Melanocyte of skin (primary cell): ENCODE data around the gene PLPPR4.

DNA sequence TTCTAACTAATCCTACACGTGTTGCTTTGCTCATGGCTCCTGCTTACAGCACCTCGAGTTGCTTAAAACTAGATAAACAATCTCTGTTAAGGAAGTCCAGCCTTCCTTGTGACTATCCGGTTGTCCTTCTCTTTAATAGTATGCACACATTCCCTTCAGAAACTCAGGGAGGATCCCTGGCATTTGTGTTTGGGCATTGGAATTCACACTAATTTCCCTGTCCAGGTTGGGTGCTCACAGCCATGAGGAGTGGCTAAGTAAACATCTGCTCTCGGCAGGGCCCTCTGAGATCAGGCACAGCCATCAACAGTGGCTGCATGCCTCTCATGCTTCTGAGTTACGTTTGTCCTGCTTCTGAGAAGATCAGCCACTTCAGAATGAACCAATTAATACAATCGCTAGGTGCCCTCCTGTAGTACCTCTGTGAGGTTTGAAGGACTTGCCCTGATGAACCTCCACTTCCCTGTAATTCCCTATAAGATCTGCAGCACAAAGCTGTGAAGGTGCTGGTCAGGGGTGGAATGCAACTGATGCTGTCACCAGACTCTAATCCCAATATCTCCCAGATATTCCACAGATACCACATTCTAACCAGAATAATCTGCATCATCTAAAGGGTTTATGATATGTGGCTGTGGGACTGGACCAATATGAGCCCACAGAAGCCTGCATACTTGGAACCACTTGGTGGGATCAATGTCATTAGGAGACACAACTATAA lies 21.4 kb upstream of the F3 start:
- CAGE, long polyA plus RNA, 2 experiments: no peak in any of the 2 experiments

GRCh38 chr1:94579671-94580475 lies 38.3 kb upstream of the F3 start:
- CAGE, long polyA plus RNA, 2 experiments: no peak in any of the 2 experiments

DNA sequence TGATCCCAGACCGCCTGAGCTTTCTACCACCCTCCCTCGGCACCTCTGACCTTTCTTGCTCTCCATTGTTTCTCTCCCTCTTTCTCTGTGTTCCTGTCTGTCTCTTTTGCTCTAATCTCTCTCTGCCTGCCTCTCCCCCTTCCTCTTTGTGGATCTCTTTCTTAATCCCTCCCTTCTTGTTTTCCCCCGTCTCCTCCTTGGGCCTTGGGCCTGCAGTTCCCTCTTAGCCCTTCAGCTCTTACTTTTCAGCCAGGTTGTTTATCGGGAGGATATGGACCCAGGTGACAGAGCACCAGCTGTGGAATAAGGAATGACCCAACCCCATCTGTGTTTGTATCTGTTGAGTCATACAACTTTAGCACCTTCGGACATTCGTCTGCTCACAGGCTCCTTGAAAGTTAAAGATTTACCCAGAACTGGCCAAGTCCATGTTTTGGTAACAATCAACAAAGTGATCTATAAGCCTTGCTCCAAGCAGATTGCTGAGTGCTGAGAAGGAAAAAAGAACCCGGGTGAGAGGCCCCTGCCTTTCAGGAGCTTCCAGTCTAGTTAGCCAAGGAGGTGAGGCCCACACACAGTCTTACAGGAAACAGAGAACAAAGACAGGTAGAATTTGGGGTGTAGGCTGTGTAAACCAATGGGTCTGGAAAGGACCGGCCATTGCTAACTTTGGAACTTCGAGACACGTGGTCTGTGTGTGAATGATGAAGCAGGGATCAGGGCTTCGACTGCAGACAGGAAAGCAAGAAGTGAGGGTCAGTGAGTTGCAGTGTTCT lies 66.7 kb upstream of the F3 start:
- CAGE, long polyA plus RNA, 2 experiments: no peak in any of the 2 experiments

DNA sequence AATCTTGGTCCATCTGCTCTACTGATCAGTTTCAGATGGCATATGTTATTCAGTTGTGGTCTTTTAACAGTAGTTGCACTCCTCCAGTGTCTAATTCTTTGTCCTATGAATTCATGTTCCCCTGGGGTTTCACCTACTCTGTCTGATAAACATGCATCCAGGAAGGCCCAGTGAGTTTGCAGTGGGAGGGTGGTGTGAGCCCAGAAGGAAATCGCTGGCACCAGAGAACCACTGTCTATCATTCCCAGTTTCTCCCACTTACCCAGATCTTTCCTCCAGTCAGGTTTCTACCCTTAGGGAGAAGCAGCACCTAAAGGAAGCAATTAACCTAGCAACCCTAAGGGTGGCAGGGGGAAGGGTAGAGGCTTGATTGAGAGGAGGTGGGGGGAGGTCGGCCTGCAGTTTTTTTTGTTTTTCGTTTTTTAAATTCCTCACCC lies 932 bp upstream of the SLC44A3 start:
- CAGE, long polyA plus RNA, 2 experiments: no peak in any of the 2 experiments

GRCh38 chr1:94865327-94865647 lies 45.1 kb downstream of the SLC44A3 start:
- CAGE, long polyA plus RNA, 2 experiments: no peak in any of the 2 experiments

GRCh38 chr1:94900675-94900874 lies 26.3 kb downstream of the CNN3 start:
- CAGE, long polyA plus RNA, 2 experiments: no peak in any of the 2 experiments

DNA sequence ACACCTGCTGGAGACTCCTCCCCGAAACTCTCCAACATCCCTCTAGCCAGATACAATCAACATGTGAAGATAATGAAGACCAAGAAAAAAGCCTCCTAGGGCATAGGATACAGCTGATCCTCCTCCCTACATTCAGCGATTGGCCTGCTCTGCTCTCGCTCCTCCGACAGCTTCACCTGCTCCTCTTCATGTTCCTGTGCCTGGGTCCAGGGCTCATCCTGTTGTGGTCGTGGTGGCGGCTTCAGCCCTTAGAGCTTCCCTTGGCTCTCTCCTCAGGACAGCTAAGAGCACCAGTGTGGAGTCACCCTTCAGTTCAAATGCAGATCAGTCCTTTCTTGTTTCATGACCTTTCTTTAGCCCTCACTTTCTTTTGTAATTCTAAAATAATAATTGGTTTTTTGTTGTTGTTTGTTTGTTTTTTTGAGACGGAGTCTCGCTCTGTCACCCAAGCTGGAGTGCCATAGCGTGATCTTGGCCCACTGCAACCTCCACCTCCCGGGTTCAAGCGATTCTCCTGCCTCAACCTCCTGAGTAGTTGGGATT lies 18.7 kb downstream of the CNN3 start:
- CAGE, long polyA plus RNA, 2 experiments: no peak in any of the 2 experiments

- CAGE, long polyA plus RNA, 2 experiments: no peak in any of the 2 experiments
These were observed 35.7 kb upstream of the CNN3 start for GRCh38 chr1:94962418-94963215.

DNA sequence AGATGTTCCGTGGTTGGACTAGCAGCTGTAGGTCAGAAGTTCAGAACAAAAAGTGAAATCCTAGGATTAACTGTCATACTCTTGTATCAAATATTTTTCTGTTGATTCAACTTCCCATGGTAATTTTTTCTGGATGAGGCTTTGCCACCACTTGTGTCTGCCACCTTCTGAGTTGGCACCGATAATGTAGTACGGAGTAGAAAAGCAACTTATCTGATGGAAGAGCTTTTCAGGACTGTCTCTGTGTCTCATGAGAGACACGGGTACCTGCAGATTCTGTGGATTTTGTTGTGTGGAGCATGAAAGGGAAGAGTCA lies 44.6 kb upstream of the CNN3 start:
- CAGE, long polyA plus RNA, 2 experiments: no peak in any of the 2 experiments

DNA sequence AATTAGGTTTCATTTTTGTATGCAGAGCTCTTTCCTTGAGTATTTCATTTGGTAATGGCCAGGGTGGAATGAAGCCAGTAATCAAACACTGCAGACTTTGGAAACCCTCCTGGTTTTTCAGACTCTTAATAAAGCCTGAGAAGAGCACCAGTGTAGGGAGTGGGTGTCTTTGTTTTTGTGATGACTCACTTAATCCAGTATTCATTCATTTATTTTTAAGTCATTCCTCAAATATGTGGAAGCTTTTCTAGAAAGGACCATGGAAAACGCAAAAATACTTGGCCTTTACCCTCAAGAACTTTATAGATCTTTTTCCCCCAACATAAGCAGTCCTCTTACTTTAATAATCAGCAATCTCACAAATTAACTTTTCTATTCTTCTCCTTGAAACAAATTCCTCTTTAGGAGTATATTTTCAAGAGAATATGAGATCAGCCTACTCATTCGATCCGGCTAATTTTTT lies 49.0 kb downstream of the ALG14 start:
- CAGE, long polyA plus RNA, 2 experiments: no peak in any of the 2 experiments

DNA sequence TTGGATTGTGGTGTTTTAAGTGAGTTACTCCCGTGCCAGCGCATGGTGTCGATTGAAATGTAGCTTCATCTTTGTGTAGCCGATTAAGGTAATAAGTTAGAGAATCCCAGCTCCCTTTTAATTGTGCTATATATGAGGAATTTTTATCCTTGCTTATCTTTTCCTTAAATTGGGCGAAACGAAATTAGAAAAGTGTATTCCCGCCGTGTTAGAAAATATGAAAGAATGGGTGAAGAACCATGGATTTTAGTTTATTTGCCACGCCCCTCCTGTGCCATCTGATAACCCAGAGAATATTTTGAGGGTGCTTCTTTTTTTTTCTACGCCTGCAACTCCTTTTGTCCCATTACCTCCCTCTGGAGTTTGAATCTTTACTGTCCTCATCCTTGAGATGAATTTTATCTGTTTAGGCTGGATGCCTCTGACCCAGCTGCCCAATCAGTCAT lies 1.5 kb downstream of the TLCD4 start:
- CAGE, long polyA plus RNA, 2 experiments: no peak in any of the 2 experiments

GRCh38 chr1:95230785-95231267 lies 3.2 kb upstream of the RWDD3 start:
- CAGE, long polyA plus RNA, 2 experiments: no peak in any of the 2 experiments

DNA sequence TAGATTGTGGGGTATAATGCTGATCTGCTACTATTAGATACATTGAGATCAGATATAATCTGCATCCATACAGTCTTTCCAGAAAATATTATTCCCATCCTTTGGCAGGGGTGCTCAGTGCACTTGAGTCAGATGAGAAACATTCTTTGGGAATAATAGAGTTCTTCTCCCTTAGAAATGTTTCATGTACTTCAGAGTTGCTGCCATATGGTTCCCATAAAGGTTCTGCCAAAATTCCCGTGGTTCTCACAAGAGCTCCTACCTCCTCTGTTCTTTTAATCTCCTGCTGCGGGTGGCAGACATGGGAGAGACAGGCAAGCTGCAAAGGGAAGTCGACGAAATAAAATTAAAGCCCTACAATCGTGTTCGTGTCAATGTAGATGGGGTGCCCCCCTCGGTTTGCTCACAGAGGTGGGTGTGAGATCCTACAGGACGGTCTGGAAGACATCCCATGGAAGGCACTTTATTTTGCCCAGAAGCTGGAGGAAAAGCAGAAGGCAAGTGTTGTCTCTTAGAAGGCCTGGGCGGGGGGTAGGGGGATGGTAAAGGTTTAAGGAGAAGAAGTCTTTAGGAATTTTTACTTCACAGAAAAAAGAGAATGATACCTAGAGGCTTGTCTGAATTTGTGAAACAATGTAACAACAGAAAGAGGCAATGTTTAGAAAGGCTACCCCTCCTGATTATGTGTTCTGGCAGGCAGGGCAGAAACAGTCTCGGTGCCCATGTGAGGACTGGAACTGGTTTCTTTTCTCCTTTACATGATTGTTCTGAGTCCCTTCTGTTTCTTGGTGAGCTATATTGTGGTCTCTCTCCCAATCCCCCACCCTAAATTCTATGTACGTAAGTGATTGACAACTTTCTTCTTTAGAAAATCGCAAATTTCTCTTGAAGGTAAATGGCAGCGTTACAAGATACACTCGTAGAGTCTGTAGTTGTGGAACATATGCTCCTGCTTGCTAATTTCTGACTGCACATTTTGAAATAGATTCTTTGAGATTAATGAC lies 276.2 kb downstream of the RWDD3 start:
- CAGE, long polyA plus RNA, 2 experiments: no peak in any of the 2 experiments

DNA sequence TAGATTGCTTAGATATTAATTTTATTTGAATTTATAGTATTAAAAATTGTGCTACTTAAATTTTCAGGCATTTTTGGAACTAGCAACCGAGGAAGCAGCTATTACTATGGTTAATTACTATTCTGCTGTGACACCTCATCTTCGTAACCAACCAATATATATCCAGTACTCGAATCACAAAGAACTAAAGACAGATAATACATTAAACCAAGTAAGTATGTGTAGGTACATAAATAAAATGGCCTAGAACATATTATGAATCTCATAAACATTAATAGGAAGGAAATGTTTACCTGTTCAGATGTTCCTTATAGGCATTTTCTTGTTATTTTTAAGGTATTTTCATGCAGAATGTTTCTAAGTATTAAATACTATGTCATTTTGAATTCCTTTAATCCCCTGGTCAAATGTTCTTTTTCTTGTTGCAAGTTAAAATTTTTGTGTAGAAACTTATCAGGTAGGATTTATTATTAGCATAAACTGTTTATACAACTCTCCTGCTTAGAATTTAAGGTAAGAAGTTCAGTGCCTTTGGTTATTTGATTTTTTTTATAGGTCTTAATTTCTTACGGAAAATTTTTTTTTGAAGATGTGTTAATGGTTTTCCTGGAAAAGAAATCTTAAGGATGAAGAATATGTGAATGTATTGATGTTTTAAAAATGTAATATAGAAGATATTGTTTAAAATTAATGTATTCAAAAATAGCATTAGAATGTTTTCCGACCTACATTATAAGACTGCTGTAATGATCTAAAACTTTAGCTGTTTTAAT lies 49.2 kb downstream of the PTBP2 start:
- CAGE, long polyA plus RNA, 2 experiments: no peak in any of the 2 experiments

- CAGE, long polyA plus RNA, 2 experiments: no peak in any of the 2 experiments
These were observed 391.1 kb downstream of the DPYD start for GRCh38 chr1:97529664-97530228.

DNA sequence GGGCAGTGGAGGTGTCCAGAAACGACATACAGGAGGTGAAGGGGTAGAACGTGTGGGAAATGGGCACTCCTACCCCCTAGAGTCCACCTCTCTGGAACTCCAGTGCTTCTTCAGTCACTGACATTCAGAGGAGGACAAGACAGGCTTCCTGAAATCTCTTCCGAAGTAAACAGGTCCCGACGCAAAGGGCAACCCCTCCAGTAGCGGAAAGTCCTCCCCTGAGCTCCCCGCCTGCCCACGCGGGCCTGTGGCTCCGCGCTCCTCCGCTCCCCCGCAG lies 423 bp downstream of the DPYD start:
- CAGE, long polyA plus RNA, 2 experiments: no peak in any of the 2 experiments

- CAGE, long polyA plus RNA, 2 experiments: no peak in any of the 2 experiments
These were observed 124.3 kb upstream of the DPYD start for GRCh38 chr1:98045006-98045710.

DNA sequence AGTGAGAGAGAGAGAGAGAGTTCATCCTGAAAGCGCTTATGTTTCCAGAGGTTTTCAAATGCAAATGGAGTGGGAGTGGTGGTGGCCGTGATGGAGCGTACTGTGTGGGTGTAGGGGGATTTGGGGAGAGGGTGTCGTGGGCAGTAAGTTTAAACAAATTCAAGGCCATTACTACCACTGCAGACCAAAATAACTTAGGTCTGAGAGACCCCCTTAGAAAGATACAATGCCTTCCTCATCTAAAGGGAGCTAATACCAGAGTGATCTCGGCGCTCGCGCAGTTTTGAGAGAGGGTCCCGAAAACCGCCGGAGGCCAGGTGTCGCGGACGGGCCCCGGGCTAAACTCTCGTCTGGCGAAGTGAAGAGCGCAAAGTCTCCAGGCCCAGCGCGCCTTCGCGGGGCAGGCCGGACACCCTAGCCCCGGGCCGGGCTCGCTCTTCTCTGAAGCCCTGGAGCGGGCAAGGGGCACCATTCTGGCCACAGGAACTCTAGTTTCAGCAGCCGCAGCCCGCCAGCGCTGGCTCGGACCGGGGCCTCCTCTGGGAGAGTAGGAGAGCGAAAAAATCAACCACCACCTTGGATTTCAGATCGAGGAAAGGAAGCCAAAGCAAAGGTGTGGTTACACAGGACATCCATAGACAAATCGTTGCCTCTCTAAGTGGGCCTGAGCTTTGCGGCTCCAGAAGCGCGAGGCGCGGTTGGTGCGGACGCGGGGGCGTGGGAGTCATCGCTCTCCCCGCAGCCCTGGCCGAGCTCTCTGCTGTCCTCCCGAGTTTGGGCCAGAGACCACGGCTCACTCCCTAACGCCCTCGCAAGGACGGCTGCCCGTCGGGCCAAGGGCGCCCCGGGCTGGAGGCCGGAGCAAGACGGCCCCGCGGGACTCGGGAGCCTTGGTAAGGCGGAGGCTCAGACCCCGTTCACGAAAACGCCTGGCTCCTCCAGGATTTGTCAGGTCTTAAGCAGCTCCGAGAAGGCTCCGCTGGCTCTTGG lies 132.6 kb upstream of the DPYD start:
- CAGE, long polyA plus RNA, 2 experiments: no peak in any of the 2 experiments

DNA sequence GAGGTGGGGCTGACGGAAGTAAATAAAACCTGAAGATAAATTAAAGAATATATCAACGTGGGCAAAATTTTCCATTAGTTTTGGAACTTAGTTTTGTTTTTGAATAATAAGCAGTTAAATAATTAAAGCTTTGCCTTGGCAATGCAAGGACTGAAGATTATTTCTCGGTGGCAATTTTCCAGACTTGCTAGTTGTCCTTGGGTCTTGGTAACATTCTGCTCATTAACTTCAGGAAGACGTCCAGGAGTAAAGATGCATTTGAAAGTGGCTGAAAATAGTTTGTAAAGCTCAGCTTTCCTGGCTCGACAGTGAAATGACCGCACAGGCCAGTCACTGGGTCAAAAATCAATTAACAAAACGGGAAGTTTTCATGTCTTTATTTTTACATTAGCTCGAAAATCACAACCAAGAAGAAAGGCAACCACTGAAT lies 676 bp upstream of the SNX7 start:
- CAGE, long polyA plus RNA, 2 experiments: no peak in any of the 2 experiments

- CAGE, long polyA plus RNA, 2 experiments: no peak in any of the 2 experiments
These were observed at the start of gene PLPPR4 for GRCh38 chr1:99264033-99265055. PLPPR4 (plus strand) TSS chr1:99264492.